Metanephros (tissue), 2 donors: ENCODE measurements around a stretch of chr9.

DNA sequence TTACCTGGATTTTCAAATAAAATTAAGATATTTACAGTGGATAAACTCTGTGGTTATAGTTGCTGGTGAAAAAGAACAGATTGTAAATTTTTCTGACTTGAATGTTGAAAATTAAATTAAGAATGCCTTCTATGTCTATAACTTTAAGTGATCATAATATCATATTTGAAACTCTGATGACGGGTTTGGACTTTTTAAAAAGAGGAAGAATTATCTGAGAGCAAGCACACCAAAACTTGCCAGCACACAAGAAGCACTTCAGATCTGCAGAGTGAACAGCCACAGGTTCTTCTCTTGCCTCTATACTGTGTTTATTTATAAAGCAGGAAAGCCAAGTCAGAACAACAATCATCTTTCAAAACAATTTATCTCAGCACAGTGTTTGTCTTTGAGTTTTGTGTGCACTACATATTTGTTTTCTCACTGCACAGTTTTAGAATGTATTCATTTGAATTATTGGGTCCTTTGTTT is 17.8 kb upstream of the UHRF2 start:
- RAMPAGE, long total RNA = no peak

- RAMPAGE, long total RNA = no peak
These were observed 1.3 kb downstream of the UHRF2 start for GRCh38 chr9:6414339-6414717.

GRCh38 chr9:6427600-6428004 is 14.6 kb downstream of the UHRF2 start:
- RAMPAGE, long total RNA = no peak

GRCh38 chr9:6759287-6759725 is 1.5 kb downstream of the KDM4C start:
- RAMPAGE, long total RNA = no peak

DNA sequence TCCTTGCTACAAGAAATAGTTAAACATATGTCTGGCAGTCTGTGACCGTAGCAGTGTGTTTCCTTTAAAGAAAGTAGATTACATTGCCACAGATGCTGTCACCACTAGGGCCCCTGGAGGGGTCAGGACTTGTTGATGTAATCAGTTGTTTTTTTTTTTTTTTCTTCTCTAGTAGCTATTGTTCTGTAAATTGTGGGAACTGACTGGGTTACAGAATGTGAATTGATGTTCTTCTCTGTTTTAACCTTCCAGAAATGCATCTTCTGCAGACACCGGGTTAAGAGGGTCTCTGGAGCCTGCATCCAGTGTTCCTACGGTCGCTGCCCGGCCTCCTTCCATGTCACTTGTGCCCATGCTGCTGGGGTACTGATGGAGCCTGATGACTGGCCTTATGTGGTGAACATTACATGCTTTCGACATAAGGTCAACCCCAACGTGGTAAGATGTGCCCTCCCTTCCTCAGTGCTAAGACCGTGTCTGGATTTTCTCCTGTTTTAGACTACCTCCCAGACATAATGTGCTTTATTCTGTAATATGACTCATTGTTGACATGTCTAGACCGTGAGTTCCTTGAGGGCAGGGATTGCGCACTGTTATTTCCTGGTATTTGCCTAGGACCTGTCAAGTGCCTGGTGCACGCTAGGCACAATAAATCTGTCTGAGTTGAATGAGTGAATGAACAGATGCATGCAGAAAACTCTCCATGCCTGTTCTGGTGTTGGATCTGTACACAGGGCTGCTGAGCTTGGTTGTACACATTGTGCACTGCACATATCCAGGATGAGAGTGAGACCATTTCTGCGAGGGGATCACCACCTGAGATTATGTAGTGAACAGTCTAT is 345.9 kb downstream of the KDM4C start:
- RAMPAGE, long total RNA = no peak

DNA sequence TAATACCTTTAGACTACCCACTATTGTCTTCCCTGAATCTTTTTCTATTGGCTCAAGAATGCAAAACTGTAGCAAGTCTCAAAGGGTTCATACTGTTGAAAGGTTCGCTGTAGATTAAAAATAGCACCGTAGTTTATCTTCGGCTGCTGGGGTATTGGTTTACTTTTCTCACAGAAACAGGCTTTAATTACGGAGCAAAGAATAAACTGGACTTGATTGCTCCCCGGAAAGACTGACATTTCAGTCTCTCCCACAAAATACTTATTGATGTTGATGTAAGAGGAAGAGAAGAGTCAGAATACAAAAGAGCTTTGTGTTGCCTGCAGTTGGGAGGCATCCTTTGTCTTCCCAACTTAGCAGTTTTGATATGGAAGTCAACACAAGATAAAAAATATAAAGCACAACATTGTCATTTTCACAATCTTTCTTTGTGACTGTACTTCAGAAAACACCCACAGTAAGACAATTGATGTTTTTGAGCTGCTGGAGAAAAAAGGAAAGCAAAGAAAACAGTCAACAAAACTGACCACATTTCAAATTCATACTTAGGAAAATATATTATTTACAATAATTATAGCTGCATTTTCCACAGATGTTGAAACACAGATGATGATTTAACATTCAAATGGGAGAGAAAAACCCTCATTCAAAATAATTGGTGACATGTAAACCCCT is 184.0 kb upstream of the DMAC1 start:
- RAMPAGE, long total RNA = no peak

- RAMPAGE, long total RNA = no peak
These were observed 1071.4 kb upstream of the DMAC1 start for GRCh38 chr9:8871019-8871312.

DNA sequence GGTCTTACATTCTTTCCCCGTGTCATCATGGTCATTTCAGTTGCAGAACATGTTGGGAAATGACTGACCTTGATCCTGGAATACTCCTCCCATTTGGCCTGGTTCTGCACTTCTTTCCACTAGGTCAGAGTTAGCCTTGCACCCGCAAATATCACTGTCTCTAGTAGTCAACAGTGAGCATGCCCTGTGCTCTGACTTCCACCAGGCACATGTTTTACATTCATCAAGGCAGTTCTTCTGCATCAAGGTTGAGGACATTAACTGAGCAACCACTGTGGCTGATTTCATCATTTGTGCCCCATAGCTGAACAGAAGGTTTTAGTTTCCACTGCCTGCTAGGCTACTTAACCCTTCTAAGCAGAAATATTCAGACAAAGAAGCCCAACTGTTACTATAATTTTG is 1161.8 kb upstream of the DMAC1 start:
- RAMPAGE, long total RNA = no peak

DNA sequence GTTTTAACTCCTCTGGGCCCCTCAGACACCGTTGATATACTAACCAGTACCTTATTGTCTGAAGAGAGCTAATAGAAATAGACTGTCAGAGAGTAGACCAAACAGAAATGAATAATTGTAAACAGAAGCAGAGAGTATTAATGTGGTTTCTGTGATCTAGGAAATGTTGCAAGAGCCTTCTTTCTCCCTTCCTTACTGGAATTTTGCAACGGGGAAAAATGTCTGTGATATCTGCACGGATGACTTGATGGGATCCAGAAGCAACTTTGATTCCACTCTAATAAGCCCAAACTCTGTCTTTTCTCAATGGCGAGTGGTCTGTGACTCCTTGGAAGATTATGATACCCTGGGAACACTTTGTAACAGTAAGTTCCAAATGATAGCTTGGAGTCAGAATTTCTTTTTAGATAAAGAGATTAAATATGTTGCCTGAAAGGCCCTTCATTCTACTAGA is 5.1 kb downstream of the TYRP1 start:
- RAMPAGE, long total RNA = no peak

- RAMPAGE, long total RNA = no peak
These were observed 176.8 kb downstream of the MPDZ start for GRCh38 chr9:13102551-13103264.

GRCh38 chr9:13265126-13265325 is 14.5 kb downstream of the MPDZ start:
- RAMPAGE, long total RNA = no peak

- RAMPAGE, long total RNA = no peak
These were observed 282.1 kb downstream of the NFIB start for GRCh38 chr9:14031813-14032305.

DNA sequence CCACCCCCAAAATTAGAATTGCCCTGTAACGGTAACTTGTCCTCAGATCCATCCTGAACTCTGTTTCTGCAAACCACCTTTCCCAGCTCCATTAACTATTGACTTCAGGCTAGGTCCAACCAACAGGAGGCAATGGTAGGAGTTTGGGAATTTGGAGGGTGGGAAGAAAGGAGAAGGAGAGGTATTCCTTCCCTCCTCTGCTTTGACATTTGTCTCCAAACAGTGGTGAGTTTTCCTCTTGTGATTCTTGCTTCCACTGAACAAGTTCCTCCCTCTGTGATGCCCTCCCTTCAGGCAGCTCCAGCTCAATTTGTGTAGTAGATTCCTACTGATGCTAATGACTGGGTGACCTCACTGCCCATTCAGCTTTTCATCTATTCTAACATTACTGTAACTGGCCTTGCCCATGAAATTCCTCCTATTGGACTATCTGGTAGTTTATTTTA is 121.5 kb downstream of the NFIB start:
- RAMPAGE, long total RNA = no peak

GRCh38 chr9:14218014-14218735 is 95.8 kb downstream of the NFIB start:
- RAMPAGE, long total RNA = no peak

DNA sequence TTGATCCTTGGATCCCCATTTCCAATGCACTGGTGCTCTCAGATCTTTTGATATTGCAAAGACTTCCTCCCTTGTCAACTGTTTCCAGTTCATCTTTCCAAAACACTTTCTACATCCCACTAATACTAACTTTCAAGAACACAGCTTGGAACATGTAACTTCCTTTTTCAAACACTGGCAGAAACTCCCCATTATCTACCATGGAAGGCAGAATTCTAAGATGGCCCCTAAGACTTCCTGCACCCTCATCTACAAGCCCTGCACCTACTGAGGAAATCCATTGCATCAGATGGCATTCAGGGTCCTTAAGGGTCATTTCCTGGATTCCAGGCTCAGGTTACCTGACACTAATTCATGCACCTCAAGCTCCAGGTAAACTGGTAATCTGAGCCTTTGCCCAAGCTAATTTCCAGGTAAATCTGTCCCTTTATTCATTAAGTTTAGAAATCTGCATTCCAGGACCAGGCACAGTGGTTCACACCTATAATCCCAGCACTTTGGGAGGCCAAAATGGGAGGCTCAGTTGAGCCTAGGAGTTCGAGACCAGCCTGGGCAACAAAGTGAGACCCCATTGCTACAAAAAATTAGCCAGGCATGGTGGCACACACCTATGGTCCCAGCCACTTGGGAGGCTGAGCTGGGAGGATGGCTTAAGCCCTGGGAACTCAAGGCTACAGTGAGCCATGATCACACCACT is 91.7 kb downstream of the NFIB start:
- RAMPAGE, long total RNA = no peak

- RAMPAGE, long total RNA = no peak
These were observed 34.3 kb downstream of the NFIB start for GRCh38 chr9:14279474-14280285.

DNA sequence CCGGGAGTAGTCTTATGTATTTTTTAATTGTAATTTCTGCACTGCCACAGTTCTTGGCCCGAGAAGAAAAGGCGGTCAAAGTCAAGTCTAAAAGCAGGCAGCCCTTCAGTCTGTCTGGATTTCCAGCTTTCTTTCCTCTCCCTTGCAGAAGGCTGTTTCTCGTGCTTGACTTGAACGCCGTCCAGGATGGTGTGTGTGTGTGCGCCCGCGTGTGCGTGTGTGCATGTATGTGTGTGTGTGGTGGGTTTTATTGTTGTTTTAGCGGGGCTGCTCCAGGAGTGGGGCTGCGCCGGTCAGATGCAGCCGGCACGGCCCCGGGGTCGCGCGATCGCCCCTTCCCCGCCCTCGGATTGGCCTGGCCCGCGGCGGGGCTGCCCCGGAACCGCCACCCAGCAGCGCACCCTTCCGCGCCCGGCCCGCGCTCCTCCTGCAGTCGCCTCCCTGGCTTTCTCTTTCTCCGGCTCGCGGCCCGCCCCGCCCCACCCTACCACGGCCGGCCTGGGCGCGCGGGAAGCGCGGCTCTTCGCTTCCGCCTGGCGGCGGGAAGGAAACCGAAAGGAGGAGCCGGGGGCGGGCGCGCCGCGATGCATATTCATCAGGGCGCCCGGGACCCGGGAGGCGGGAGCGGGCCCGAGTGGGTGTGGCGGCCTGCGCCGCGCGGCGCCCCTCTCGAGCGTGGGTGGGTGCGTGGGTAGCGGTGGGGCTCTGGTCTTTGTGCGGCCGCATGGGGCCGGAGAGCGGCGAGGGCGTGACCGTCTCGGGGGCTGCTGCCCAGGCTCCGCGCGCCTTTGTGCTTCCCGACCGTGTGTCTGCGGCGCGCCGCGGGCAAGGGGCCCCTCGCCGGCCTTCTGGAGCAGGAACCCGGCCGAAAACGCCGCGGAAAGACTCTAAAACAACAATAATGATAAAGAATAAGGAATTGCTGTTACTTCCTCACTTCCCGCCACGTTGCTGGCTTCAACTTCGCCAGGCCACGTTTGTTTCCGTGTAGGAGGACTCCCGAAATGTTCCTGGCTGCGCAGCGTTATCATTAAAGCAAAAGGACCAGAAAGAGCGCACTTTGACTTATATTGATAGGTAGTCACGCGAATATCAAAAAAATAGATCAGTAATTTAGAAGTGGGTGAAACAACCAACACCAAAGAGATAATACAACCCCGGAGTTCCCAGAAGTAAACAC is 8.6 kb upstream of the NFIB start:
- RAMPAGE, long total RNA = no peak

DNA sequence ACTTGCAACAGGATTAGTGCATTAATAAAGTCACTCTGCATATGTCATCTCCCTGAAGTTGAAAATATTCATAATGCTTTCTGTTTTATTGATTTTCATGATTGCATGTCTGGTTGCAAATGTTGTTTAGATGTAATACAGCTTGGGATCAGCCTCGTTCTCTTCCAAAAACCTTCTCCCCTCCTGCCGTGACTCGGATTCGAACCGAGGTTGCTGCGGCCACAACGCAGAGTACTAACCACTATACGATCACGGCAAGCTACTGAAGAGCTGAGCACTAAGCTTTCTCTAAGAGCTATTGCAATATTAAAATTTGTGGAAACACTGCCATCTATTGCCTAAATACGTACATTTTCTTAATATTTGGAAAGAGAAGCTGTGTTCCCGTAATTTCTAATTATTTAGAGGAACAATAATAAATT is 119.8 kb upstream of the NFIB start:
- RAMPAGE, long total RNA = no peak

DNA sequence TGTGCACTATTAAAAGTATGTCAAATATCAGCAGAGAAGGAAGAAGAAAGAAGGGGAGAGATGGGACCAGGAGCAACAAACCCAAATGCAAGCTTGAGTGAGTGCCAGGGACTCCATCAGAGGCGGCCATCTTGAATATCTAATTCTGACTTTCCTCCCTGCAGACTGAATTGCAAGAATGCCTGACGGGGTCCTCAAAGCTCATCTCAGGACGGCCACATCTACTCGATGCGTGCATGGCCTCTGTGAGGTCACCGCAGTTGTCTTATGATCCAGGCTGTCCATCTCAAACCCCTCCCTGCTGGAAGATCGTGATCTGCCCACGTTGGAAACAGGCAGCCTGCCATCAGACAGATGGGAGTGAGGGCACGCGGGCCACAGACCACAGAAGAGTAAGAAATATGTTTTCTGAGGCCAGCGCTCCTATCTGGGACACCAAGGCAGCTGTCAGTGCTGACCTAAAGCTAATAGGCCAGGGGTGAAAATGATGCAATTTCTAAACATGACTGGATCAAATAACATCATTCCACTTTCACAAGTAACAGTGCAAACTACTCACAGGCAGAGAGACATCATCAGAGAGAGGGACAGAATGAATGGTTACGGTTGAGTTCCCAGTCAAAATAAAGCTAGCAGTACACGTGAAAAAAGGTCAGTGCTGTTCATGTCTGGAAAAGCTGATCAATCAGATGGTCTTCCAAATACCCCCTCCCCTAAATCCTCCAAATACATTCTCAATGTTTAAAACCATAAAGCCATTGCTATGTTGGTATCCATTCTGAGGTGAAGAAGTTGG is 57.0 kb upstream of the CER1 start:
- RAMPAGE, long total RNA = no peak

DNA sequence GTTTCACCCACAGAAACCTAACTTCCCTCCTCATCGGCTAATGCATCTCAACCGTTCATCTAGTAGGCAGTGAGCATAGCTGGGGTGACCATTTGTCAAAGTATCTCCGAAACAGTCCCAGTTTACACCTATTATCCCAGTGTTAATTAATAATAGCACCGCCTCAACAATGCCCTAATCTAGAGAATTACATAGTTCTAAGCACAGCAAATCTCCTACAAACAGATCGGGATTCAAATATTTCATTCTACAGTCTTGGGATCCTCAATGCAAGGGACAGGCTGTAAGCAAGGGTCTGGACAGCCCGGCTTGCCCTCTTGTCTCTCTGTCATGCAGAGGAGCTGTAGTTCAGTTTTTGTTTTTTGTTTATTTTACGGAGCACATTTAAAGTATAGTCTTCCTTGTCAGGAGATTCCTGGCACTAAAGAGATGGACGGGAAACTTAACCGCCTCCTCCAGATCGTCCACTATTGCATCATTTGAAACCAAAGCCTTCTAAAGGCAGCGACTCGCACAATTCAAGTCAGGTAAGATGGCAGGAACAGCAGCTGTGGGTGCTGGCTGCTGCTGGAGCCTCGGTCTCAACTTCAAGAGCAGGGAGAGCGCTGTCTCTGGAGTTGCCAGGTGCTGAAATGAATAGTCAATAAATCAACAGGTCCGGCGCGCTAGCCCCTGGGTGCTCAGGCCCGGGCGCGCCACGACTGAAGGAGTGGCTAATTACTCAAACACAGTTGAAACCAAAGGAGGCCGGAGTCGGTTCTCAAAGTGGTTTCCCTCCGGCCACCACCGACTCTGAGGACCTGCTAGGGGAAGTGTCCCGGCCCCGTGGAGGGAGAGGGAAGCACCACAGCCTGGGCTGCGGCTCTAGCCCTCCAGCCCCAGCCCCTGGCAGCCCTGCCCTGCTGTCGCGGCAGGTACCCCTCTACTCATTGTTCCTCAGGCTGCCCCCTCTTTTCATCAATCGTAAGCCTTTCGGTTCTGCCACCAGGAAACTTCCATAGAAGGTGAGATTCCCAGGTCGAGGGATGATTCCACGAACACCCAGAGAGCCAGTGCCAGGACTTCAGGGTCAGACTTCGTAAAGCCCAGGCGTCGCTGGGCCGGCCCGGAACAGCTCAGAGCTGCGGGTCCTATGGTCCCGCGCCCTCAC is 993 bp downstream of the TTC39B start:
- RAMPAGE, long total RNA = no peak